Neural progenitor cell (in vitro differentiated cells): ENCODE data around the gene ACAT2.

DNA sequence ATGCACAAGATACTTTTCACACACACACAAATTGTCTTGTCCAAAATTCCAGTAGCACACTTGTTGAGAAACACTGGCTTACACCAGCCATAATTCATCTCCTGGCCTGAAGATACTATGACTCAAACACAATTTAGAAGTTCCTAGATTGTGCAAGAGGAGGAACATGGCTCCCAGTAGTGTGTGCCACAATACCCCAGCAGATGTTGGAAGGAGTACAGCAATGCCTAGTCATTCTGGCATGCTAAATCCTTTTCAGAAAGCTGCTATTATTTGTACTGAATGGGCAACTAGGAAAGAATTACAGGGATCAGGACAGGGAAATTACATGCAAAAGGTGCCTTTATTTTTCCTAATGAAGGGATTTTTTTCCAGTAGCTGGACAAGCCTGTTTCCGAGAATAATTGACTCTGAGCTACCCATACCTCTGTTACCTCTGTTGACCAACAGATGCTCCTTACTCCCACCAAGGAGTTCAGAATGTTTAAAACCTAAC is 10.5 kb upstream of the WTAP start:
- RAMPAGE, long total RNA = no peak

- RAMPAGE, long total RNA = start-site peak on the plus strand at chr6:159761997-159762073, 545 and 1,248 reads in 2 replicates
Observed at GRCh38 chr6:159761222-159762161, at the start of gene ACAT2. ACAT2 (plus strand) TSS chr6:159762045.

- RAMPAGE, long total RNA = no peak
Observed at GRCh38 chr6:159799786-159800094, 336 bp upstream of the PNLDC1 start.

DNA sequence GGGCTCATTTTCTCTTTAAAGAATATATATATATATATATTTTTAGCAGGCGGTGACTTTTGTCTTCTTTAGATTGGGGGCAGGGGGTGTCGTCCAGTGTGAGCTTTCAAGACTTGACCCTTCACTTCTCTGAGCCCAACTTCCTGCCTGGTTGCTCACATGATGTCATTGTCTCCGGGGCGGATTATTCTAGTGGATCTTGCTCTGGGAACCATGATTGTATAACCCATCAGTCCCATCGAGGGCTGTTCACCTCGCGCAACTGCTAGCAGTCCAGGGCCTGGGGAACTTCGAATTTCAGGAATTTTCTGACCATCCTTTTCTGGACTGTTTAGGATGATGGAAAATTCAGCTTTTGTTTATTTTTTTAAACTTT is 1.0 kb downstream of the IGF2R start:
- RAMPAGE, long total RNA = no peak

DNA sequence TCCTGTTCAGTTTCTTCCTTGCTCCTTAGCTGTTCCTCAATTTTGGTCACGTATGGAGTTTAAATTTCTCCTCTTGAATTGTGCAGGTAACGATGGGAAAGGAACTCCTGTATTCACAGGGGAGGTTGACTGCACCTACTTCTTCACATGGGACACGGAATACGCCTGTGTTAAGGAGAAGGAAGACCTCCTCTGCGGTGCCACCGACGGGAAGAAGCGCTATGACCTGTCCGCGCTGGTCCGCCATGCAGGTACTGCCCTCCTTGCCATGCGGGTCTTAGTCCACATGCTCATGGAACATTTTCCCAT is 71.5 kb downstream of the IGF2R start:
- RAMPAGE, long total RNA = no peak

GRCh38 chr6:160092588-160093851 is 28.6 kb upstream of the SLC22A1 start:
- RAMPAGE, long total RNA = no peak

- RAMPAGE, long total RNA = no peak
Observed at GRCh38 chr6:160163185-160163845, 41.7 kb downstream of the SLC22A1 start.

DNA sequence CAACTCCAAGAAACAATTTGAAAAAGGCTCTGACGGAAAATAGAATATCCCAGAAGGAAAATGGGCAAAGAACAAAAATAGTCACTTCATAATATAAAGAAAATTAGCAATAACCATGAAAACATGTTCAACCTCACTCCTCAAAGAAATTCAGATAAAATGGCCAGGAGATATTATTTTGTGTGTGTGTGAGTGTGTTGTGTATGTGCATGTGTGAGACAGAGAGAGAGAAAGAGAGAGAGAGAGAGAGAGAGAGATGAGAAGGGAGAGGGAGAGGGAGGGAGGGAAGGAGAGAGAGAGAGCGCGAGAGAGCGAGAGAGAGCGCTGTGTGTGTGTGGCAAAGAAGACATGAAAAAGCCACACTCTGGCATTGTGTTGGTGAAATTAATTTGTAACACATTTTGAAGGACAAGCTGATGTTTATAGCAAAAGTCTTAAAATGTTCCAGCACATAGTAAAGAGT is 56.5 kb downstream of the SLC22A1 start:
- RAMPAGE, long total RNA = no peak

- RAMPAGE, long total RNA = no peak
Observed at GRCh38 chr6:160258367-160258706, 284 bp downstream of the SLC22A2 start.

- RAMPAGE, long total RNA = no peak
Observed at GRCh38 chr6:160356321-160356769, 8.2 kb downstream of the SLC22A3 start.

DNA sequence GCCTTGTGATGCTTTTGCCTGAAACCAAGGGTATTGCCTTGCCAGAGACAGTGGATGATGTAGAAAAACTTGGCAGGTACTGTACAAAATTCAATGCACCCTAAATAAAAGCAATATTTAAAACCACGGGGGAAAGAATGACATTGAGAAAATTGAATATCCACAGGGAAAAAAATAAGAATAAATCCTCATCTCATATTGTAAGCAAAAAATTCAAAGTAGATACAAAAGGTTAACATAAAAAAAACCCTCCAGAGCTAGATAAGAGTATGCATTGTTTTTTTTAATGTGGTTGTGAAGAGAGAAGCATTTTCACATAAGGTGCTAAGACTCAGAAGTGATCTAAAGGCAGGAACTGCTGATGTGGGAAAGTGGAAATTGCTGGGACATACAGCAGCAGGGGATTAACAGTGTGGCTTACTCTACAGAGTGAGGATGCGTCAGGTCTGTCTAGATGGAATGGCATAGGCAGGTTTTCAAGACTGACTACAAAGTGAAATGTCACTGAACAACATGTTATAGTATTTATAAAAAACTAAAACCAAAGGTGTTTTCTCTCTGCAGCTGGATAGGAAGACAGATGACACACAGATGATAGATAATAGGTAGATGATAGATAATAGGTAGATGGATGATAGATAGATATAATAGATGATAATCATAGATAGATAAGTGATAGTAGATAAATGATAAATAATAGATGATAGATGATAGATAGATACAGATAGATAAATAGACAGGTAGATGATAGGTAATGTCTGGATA is 99.7 kb downstream of the SLC22A3 start:
- RAMPAGE, long total RNA = no peak

- RAMPAGE, long total RNA = no peak
Observed at GRCh38 chr6:160737716-160738465, 35.8 kb downstream of the PLG start.

- RAMPAGE, long total RNA = no peak
Observed at GRCh38 chr6:160740631-160741587, 38.9 kb downstream of the PLG start.

GRCh38 chr6:160952924-160953402 is 38.6 kb upstream of the MAP3K4 start:
- RAMPAGE, long total RNA = no peak

DNA sequence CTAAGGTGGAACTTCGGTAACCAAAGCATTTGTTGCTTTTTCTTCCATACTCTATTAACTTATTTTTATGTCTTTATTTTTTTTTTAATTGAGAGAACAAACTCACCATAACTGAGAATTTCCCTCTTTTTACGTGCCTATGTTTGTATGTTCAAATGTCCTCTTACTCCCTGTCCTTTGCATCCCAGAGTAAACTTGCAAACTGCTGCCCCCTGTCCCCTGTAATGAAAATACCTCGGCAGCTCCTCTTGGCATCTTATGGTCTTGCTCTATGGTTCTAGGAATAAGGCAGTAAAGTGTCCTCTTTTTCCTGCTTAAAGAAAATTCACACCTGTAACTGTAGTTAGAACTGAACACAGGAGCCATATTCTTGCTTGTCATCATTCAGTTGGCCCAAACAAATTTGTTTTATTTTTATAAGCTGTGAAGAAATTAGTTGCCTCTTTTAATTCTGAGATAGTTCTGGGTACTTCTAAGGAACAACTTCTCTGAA is 1.2 kb downstream of the MAP3K4 start:
- RAMPAGE, long total RNA = no peak

DNA sequence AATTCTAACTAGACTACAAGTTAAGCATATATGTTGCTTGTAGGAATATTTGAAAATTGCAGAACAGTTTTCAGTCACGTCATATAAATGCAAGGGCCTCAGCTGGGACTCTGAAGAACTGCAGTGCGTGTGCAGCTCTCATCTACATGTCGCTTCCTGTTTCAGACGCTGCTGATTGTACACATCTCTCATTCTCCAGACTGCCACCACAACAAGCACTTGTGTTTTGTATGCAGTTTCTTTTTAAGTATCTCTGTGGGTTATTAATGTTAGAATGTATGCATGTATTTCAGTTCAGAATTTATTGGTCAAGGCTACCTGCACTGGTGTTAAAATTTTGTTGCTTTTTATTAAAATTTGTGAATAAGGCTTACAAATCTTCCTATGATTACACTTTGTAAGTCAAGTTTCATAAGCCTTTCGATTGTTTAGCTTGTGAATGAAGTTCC is 119.8 kb downstream of the MAP3K4 start:
- RAMPAGE, long total RNA = no peak

- RAMPAGE, long total RNA = no peak
Observed at GRCh38 chr6:161170127-161170482, 103.8 kb downstream of the AGPAT4 start.

DNA sequence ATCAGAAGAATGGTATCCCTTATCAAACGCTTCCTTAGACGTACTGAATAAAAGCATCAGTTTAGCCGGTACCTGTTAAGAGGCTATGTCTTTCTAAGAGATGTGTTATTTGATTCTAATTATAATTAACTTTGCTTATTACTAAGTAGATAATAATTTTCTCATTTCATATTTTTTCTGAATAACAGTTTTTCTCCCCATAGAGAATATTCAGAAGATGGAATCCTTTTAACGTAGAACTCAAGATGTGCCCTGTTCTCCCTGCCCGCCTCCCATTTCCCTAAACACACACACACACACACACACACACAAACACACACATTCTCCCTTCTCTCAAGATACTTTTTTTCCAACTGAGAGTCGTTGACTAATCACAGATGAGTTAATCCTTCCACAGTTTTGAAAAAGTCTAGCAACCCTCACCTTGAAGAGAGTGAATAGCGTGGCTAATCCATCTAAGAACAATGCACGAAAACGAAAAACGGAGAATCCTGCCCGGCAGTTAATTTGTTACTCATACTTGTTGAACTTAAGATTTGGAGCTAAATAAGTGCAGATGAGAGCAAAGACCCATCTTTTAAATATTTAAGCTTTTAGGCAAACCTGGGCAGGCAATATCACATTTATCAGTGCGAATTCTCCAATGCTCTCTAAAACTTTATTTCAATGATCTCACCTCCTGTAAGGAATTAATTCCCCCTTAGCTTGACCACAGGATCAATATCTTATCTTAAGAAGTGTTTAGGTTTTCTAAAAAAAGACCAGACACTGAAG is 1.3 kb downstream of the AGPAT4 start:
- RAMPAGE, long total RNA = no peak

- RAMPAGE, long total RNA = no peak
Observed at GRCh38 chr6:161359099-161359883, 85.4 kb upstream of the AGPAT4 start.

DNA sequence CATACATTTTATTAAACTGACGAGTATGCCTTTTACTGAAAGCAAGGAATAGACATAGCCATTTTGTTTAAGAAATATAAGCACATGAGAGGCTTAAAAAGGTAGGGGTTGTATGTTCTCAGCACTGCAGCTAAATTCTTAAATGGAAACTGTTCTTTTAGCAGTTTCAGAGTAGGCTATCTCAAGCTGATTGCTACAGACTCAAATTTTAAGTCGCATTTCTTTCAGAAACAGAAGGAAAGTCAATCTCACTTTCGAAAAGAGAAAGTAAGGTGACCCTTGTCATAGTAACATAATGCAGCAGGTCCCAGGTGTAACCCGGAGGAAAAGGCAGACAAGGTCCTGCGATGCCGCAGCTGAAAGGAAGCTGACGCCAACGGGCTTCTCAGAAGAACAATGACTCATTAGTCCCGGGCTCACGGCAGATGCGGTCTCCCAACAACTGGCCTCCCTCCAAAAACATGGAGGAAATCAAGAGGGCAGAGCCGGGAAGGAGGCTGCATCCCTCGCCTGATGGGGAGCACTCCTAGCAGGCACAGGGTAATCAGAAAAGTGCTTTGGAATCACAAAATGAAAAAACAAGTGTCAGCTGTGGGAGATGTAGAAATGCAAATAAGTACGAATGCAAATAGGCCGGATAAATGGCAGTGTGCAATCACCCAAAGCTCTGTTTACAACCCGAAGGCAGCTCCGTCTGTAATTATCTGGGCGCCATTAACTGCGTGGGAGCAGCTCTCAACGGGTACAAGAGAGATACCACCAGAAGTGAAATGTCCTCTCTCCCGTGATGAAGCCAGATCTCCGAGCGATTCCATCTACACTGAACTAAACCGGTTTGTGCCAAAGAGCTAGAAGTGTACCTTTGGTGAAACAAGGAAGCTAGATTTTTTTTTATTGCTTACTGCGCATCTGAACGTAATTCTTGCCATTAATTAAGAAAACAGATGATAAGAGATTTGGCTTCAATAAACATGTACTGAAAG is 165.2 kb upstream of the AGPAT4 start:
- RAMPAGE, long total RNA = no peak